ENCODE measurements around the genes IL1RL1 and TGFBRAP1.

GRCh38 chr2:102033342-102033871, 41.6 kb downstream of the IL1R2 start:
- PRO-cap = bidirectional peak, plus-strand start at chr2:102033730, minus-strand start at chr2:102033513

DNA sequence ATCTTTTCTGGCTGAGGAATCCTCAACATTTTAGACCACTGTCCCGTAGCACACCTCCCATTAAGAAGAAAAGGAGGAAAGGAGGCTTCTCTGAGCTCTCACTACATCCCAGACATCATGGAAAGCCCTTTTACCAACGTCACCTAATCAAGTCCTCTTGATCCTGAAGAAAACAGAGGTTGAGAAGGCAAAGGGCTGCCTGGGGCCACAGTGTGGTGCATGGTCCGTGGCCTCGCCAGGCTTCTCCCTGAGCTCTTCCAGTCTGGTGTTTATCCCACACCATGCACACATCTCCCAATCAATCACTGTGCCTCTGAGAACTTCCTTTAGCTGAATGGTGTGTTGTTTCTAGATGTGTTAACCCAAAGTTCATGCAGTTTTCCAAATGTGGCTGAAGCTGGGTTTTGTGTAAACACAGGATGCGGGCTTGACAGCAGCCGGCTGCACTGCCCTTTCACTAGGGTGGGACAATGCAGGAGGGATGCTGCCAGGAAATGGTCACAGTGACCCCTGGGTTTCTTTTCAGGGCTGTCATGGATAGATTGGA, 54.4 kb downstream of the IL1R2 start:
- PRO-cap = no peak

DNA sequence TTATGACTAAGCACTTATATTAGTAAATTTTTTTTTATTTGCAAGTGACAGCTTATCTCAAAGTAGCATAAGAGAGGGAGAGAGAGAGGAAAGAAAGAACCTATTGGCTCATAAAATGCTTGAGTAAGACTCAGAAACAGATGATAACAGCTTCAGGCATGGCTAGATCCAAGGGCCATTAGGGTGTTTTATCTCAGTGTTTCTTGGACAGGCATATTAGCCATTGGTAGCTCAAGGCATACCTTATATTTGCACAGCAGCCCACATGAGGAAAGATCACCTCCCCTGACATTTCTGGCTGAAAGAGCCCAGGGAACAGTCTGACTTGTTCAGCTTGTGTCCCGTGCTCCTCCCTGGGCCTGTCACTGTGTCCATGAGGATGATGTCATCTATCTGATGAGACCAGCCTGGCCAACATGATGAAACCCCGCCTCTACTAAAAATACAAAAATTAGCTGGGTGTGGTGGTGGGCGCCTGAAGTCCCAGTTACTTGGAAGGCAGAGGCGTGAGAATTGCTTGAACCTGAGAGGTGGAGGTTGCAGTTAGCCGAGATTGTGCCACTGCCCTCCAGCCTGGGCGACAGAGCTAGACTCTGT, 64.4 kb downstream of the IL1R2 start:
- PRO-cap = no peak

DNA sequence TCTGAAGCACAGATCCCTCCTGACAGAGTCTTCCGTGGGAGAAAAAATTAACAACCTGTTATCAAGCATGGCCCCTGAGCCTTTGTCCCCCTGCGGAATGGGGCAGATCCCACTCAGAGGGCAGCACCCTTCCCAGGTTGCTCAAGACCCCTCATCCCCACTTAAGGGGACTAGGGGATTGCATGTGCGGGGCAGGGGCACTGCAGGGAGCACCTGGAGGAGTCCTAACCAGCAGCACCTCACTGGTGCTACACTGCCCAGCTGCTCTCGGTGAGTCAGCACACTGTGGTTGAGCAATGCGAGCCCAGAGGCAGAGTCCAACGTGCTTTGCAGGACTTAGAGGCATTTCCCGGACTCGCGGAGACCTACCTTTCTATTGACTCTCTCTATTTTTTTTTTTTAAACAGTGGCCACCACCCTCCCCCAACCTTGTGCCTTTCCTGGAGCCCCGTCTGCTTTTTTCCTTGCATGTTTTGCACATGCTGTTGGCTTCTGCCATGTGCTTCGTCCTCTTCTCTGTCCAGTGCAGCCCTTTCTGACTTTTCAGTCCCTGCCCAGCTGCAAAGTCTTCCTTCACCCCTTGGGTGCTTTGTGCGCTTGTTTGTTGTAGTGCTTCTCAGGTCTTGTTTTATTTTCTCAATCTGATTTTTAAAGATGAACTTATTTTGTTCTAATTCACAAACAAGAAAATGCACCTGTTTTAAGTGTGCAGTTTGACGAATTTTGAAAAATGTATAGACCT, 74.1 kb downstream of the IL1R2 start:
- PRO-cap = no peak

- PRO-cap = no peak
Observed at GRCh38 chr2:102066427-102067104, 74.8 kb downstream of the IL1R2 start.

GRCh38 chr2:102069947-102070865, 72.3 kb upstream of the IL1R1 start:
- PRO-cap = no peak

GRCh38 chr2:102082410-102083424, 59.8 kb upstream of the IL1R1 start:
- PRO-cap = no peak

GRCh38 chr2:102115217-102115792, 27.2 kb upstream of the IL1R1 start:
- PRO-cap = no peak

GRCh38 chr2:102117599-102118093, 24.9 kb upstream of the IL1R1 start:
- PRO-cap = no peak

DNA sequence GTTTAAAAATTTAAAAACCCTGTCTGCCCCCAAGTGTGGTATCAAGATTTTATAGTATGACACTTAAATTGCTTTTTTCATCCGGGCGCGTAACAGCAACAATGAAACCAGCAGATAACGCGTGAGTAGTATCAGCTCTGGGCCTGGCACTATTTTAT, 638 bp upstream of the IL1R1 start:
- PRO-cap = no peak

DNA sequence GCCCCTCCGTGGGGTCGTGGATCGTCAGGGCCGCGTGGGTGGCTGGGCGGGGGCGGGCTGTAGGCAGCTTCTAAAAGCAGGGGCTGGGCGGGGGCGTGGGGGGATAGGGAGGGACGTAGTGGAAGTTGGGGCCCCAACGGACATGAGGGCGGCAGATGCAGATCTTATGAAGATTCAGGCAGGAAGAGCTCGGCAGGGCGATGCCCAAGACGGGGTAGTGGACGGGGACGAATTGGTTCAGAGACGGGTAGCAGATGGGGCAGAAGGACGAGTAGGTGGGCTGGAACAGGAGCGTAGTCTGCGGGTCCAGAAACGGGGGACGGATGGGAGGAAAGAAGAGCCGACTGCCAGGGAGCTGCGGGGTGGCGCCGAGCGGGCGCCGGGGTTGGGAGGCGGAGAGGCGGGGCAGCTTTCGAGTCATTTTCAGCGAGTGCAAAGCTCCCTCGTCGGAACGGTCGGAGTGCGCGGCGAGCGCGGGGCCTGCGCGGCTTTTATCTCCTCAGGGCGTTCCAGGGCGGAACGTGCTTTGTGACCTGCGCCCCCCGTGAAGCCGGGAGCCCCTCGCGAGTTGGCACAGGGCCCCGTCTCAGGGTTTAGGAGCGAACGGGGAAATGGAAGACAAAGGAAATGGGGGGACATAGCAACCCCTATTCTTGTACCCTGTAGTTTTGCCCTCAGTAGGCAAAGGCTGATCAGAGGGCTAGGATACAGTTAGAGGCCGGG, 60.4 kb upstream of the IL1RL1 start:
- PRO-cap = unidirectional peak, plus-strand start at position 449 of the sequence

DNA sequence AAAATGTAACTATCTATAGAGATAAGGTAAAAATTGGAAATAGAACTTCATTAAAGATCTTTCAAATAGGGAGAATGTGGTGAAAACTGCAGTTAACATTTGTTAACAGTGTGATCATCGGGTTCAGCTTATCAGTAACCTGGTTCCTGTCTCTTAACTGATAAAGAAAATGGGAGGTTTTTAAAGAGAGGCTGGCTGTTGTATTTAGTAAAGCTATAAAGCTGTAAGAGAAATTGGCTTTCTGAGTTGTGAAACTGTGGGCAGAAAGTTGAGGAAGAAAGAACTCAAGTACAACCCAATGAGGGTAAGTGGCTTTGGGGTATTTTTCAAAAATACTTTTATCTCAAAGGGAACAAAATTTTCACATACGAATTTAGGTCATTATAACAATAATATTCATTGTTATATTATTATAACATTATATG, at the start of gene IL1RL1:
TSS of gene IL1RL1 (plus strand) at position 244 of the 425 bp plus-strand sequence.
- PRO-cap = unidirectional peak, plus-strand start at position 244 of the sequence

DNA sequence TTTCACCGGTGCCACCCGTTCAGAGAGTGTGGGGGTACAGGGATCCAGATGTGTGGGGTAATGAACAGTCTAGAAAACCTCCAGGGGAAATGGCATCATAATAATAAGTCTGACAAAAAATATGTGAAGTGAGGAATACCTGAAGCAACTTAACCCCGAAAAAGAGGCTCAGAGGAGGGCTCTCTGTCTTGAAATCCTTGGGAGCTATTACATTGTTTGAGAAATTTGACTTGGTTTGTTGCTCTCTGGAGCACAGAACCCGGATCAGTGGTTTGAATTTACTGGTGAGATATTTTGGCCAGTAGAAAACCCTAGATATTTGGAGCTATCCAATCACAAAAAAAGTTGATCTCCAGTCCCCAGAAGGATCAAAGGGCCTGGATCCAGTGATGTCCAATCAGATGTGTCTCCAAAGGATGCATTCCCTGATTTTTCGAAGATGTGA, 20.7 kb downstream of the IL18RAP start:
- PRO-cap = unidirectional peak, plus-strand start at position 159 of the sequence

DNA sequence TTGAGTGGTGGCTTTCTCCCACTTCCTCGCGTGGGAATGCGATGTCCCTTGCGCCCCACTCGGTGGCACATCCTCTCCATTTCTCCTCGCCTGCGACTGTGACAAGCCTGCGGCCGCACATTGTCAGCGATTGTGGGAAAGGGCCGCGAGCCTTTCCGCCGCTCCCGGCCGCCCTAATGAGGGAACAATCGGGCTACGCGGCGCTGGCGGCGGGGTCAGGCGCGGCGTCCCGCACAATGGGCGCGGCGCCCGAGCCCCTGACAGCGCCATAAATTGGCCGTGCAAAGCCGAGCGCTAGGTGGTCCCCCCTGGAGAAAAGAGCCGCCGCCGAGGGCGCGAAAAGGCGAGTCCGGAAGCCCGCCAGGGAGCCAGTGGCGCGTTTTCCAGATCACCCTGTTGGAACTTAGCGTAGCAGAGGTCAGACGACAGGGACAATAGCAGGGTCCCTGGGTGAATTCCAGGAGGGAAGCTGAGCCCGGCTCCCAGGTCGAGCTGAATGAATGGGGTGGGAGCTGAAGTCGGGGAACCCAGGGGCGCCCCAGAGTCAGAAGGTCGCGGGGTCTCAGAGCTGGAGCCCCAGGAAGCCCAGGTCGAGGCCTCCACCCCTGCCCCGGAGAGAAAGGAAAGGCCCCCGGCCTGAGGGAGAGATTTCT, 194.7 kb upstream of the POU3F3 start:
- PRO-cap = no peak

DNA sequence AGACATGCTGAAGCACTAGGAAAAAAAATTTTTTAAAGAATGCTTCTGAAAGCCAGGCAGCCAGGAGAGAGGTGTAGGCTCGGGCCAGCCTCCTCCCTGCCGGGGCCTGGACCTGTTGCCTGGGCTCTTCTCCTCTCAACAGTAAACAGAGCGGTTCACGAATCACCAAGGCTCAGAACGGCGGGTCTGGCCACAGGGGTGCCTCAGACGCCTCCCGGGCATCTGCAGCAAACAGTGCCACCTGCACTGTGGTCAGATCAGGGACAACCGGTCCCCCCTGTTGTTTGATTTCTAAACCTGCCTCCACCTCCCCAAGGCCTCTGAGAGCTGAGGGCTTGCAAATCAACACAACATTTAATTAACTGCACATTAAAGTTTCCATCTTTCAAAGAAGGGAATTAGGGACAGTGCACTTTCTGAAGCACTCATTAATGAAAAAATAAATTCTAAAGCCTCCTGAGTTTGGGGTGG, 95.5 kb upstream of the POU3F3 start:
- PRO-cap = no peak

DNA sequence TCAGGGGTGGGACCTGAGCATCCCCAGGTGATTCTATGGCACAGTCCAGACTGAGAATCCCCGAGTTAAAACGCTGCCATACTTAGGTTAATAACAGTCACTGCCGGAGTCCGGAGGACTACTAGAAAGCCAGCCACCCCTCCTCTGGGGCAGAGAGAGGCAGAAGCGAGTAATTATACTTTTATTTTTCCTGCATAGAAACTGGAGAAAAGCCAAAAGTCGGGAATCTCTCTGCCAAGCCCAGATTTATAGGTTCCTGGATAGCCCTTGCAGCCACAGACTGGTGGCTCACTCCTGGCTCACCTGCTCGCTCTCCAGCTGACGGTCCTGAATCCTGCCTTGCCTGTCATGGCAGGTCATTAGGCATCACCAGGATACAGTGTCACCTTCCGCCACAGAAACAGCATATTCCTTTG, 57.3 kb upstream of the GPR45 start:
- PRO-cap = unidirectional peak, minus-strand start at position 146 of the sequence

GRCh38 chr2:105269381-105269994, 27.9 kb downstream of the GPR45 start:
- PRO-cap = no peak

- PRO-cap = bidirectional peak, plus-strand start at chr2:105329787, minus-strand start at chr2:105329698; bidirectional peak, plus-strand start at chr2:105330018, minus-strand start at chr2:105330029
Observed at GRCh38 chr2:105329240-105330297, at the start of gene TGFBRAP1. TSS of gene TGFBRAP1 (minus strand) at chr2:105329735.

DNA sequence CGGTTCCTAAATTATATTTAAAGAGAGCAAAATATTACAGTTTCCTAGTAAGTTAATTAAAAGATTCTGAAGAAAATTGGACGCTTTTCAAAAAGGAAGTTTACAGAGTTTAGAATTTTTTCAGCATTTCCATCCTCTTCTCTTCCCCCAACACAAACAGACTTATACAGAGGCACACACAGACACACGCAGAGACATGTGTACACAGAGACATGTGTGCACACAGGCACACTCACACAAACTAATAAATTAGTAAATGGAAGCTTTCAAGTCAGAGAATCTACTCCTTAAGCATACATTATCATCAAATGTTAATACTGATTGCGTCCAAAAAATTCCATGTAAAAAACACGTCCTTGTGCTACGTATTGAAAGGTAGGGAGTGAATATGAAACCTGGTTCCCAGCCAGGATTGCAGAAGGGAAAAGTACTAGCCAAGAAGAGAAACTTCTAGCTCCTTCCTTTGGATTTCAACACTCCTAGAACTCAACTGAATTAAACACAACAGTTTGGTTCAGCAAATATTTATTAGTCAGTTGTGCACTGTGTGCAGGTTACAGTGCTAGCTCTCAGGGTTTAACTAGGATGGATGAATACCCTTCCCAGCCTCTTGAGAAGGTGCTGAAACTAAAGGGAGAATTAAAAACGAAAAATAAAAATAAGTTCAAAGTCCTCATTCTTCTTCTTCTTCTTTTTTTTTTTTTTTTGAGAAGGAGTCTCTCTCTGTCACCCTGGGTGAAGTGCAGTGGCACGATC, 33.8 kb upstream of the FHL2 start:
- PRO-cap = no peak

DNA sequence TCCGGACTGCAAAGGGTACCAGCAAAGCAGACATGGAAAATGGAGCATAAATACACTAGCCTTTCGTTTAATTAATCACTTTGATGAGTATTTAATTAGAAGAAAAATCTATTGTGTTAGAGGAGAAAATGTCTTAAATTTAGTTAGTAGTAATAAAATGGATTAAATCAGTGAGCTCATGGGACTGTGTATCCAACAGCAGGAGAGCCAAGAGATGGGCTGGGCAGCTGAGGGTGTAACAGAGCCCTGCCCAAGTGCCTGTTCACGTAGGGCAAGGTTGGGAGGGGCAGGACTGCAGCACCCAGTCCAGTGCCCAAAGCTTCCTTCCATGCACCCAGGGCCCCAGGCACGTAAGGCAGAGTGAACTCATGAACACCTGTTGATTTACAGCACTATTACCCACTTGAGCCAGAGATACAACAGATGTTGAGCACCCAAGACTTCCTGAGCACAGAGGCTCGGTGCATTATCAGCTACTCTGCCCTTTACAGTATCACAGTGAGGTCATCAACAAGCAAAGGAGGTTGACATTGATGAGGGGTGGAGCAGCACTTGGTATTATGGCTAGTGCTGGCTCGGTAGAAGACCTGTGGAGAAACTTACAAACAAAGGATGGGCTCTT, 50.2 kb upstream of the FHL2 start:
- PRO-cap = bidirectional peak, plus-strand start at position 530 of the sequence, minus-strand start at position 209 of the sequence